HEK293 (cell line): ENCODE data around the gene BTG1.

DNA sequence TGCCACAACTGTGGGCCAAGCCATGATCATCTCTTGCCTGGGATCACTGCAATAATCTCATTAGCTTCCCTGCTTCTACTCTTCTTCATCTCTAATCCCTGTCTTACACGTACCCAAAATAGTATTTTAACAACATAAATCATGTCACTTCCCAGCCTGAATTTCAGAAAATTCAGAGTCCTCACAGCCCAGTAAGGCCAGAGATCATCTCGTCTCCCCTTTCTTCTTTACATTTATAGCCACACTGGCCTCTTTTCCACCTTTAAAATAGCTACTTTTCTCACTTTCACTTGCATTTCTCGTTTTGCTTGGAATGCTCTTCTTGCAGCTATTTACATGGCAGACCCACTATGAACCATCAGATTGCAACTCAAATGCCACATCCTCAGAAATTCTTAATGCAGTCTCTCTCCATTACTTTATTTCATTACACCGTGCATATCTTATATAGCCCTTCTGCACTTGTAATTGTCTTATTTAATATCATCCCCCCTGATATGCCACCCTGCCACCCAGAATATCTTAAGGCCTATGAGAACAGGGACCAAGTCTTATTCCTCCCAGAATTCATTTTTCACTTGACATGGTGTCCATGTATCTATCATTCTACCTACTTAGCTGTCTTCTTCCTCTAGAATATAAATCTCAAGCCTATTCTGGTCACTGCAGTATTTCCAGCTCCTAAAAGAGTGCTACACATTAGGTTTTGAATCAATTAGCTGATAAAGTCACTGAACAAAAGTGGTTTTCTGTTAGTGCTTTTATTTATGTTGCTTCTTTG, 89.2 kb upstream of the POC1B start:
- PRO-cap, result no peak
- RRBS, 2 experiments, result no CpG with 5 or more reads among the region's 4 CpGs

DNA sequence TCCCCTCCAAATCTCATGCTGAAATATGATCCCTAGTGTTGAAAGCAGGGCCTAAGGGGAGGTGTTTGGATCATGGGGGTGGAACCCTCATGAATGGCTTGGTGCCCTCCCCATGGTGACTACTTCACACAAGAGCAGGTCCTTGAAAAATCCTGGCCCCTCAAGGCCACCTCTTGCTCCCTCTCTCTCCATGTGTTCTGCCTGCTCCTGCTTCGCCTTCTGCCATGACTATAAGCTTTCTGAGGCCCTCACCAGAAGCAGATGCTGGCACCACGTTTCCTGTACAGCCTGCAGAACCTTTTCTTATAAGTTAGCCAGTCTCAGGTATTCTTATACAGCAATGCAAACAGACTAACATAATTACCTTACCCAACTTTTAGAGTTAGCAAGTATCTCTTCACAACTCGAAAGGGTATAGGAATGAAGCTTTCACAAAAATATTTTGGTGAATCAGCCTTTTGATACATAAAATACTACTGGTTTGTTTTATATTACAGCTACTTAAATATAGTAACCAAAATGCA, 67.9 kb downstream of the ATP2B1 start:
- PRO-cap, result no peak
- RRBS, 2 experiments, result no CpG with 5 or more reads among the region's 3 CpGs

- PRO-cap, result no peak
- RRBS, 2 experiments, result no CpG with 5 or more reads among the region's 2 CpGs
These were observed 7.2 kb downstream of the ATP2B1 start for GRCh38 chr12:89701533-89701797.

GRCh38 chr12:89709247-89709888, 730 bp upstream of the ATP2B1 start:
- PRO-cap, result bidirectional peak, plus-strand start at chr12:89709803, minus-strand start at chr12:89709319
- RRBS, 2 experiments, result under 1% methylated on average over 24 of the region's 86 CpGs

DNA sequence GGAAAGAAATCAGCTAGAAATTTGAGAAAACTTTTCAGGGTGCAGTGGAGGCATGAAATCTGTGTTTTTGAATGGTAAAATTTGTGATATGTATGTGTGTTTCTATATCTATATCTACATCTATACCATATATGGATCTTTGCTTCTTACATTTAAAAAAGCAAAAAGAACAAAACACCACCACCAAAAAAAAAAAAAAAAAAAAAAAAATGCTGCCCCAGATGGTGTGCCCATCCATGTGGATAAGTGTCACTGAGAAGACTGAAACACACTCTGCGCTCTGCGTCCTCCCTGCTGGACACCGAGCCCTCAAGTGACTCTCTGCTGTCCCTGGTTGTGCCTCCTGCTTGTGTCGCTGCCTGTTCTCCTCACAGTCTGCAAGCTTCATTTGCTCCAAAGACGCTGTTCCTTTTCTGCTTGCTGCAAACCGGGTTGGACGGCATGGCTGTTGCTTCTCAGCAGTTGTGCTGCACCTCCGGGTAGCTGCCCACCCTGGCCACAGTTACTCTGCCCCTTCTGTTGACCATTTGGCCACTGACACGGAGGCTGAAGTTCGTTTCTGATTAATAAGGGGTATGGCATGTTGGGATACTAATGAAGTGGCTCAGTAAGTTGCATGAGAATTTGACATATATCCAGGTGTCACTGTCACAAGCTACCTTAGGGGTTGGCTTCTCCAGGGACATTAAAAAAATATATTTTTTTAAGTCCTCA, 276.2 kb upstream of the ATP2B1 start:
- PRO-cap, result no peak
- RRBS, 2 experiments, result 87 to 92% methylated on average over 3 of the region's 10 CpGs

DNA sequence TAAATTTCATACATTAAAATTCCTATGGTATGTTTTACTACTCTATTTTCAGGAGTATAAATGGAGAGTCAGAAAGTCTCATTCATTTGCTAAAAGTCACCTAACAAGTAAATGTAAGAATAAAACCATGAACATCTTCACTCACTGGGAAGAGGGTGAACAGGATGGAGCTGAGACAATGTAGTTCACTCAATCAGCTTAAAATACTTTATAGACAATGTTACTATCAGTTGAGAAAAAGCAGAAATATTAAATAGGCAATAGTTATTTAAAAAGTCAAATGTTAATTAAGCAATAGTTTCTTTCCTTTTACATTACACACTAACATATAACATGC, 1.9 kb upstream of the LUM start:
- PRO-cap, result no peak

- PRO-cap, result no peak
- RRBS, 2 experiments, result no CpG with 5 or more reads among the region's 5 CpGs
These were observed 33.4 kb upstream of the DCN start for GRCh38 chr12:91215734-91216652.

- PRO-cap, result no peak
- RRBS, 2 experiments, result no CpG with 5 or more reads among the region's 6 CpGs
These were observed 392.1 kb upstream of the DCN start for GRCh38 chr12:91574551-91575239.

GRCh38 chr12:92070170-92070719, 75.4 kb downstream of the BTG1 start:
- PRO-cap, result no peak
- RRBS, 2 experiments, result no CpG with 5 or more reads among the region's 7 CpGs

DNA sequence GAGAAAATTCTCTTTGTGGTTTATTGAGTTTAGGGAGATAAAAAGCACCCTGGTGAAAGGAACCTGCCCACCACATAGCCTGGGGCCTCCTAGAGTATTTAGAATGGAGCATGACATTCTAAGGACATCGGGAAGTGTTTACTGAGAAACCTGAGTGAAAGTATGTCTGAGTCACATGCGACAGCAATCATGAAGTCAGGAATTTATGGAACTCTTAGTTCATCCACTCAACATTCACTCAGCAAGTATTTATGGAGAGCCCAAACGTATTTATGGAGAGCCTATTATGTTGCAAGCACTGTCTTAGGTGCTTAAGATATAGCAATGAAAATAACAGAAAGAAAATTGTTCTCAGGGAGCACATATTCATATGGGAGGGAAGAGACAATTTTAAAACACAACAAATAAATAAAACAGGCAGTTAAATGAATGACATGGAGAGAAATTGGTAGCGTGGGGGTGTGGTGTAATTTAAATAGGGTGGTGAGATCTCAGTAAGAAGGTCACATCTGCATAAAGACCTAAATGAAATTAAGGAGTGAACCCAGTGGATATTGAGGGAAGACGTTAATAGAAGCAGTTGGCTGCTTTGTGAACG, 65.0 kb downstream of the BTG1 start:
- PRO-cap, result no peak
- RRBS, 2 experiments, result no CpG with 5 or more reads among the region's 6 CpGs

DNA sequence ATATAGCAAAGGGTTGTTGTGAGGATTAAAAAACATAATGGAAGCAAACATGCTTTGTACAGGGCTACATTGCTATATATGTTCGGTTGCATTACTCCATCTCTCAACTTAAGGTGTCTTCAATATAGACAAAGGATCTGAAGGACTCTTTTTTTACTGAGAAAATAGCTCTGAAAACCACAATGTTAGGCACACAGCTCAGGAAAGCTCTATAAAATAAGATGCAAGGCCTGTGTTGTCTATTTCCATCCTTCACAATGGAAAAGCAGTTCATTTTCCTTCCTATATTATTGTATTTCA, 8.0 kb downstream of the BTG1 start:
- PRO-cap, result no peak
- RRBS, 2 experiments, result no CpG with 5 or more reads among the region's 1 CpG

- PRO-cap, result no peak
- RRBS, 2 experiments, result no CpG with 5 or more reads among the region's 1 CpG
These were observed 6.7 kb downstream of the BTG1 start for GRCh38 chr12:92138874-92139324.

GRCh38 chr12:92145481-92145936, at the start of gene BTG1:
TSS of gene BTG1 (minus strand) at chr12:92145846.
- PRO-cap, result bidirectional peak, plus-strand start at chr12:92145533, minus-strand start at chr12:92145411; unidirectional peak, minus-strand start at chr12:92145645; bidirectional peak, plus-strand start at chr12:92146209, minus-strand start at chr12:92145848
- RRBS, 2 experiments, result 1% methylated on average over 14 of the region's 45 CpGs

DNA sequence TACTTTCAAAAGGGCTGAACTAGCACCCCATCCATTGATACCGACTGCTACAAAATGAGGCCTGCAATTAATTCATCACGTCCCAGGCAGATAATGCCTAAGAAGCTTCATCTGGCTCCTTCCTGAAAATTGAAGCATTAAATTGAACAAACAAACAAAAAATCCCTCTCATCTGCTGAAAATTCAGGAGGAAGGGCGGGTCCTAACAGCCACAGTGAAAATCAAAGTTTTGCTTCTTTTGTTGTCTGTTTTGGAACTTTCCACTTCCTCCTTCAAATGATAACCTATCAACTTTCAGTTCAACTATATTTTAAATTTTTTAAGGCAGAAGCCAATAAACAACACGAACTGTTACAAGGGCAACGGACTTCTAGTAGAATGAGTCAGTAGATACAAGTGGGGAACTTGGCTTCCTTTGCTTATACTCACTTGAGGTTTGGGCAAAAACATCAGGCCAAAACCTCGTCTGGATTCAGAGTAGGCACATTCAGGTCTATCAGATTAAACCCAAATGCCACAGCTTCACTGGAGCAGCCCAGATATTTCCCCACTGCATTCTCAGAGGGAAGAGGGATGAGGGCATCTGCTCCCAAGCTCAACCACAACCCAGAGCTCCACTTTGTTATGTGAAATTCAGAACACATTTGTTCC, 152.2 kb upstream of the BTG1 start:
- PRO-cap, result no peak
- RRBS, 2 experiments, result no CpG with 5 or more reads among the region's 6 CpGs

DNA sequence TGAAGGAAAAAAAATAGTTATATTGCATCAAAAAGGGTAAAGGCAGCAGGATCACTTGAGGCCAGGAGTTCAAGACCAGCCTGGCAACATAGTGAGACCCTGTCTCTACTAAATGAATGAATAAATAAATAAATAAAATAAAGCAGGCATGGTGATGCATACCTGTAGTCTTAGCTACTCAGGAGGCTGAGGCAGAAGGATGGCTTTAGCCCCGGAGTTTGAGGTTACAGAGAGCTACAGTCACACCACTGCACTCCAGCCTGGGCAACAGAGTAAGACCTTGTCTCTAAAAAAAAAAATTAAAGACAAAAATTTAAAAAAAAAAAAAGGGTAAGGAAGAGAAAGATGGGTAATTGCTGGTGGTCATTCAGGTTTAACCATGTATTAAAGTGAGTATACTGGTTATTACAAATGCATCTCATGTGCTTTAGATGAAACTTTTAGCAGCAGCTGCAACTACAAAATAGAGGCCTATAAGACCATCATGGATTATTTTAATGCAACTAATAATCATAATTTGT, 202.3 kb upstream of the BTG1 start:
- PRO-cap, result no peak
- RRBS, 2 experiments, result no CpG with 5 or more reads among the region's 1 CpG

- PRO-cap, result no peak
- RRBS, 2 experiments, result no CpG with 5 or more reads among the region's 2 CpGs
These were observed 266.1 kb upstream of the BTG1 start for GRCh38 chr12:92411775-92412176.

- PRO-cap, result no peak
These were observed 268.1 kb upstream of the PLEKHG7 start for GRCh38 chr12:92434723-92435030.

- PRO-cap, result no peak
- RRBS, 2 experiments, result no CpG with 5 or more reads among the region's 4 CpGs
These were observed 256.9 kb upstream of the PLEKHG7 start for GRCh38 chr12:92445758-92446342.

DNA sequence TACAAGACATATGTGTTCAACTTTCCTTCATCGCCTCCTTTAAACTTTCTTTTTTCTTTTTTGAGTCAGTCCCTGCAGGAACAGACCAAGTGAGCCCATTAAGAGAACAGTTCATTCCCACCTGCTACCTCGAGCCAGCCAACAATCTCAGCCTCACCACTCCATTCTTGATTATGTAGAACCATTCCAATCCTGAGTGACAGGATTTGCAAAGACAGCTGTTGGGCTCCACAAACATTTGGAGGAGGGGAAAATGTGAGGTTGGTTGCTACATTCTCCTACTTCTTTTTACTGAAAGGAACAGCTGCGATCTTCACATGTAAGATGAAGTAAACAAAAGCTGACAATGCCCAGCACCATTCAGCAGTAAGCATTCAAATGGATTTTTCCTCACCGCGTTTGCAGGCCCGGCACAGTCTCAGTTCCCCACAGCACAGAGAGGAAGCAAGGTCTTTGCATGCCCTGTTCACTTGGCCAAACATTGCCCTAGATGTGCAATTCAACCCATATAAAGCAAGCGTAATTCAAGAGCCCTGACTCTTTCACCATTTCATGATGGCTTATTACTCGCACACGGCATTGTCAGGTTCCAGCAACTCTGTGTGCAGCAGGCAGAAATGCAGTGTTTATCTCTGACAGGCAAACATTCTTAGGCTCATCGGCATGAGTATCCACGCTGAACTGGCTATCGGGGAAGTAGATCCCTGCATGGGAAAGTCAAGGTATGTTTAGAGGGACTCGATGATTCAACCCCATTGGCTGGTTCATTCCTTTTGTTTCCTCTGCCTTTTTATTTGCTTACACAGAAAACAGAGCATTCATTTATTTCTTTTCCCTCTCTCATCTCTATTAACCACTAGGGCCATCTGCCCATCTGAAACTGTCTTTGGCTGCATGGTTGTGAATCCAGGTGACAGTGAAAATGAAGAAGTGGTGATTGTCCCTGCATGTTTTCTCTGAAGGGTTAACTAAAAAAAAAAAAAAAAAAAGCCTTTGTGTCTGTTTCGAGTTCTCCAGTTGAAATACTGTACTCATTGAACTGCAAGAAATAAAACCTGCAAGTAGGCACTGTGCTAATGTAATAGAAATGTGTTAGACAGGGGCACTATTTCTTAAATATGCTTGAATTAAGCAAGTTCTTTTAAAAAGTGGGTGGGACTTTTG, 236.1 kb upstream of the PLEKHG7 start:
- PRO-cap, result no peak
- RRBS, 2 experiments, result no CpG with 5 or more reads among the region's 14 CpGs

DNA sequence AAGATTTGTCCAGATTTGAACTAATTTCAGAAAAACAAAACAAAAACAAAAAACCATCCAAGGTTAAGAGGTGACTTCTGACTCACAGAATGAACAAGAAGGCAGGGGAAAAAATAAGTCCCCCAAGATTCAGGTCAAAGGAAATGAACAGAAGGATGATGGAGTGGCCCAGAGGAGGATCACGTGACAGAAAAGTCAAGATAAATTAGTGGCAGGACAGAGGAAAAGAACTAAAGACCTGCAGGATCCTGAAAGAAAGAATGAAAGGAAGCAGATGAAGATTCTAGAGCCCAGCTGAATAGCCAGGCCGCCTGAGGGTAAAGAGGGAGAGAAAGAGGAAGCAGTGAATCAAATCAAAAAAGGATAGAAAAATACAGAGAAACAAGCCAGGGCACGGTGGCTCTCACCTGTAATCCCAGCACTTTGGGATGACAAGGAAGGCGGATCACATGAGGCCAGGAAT, 217.3 kb upstream of the PLEKHG7 start:
- PRO-cap, result no peak
- RRBS, 2 experiments, result no CpG with 5 or more reads among the region's 4 CpGs